Neural crest cell (in vitro differentiated cells): ENCODE results near the genes NUDT13 and ADK.

- PRO-cap = unidirectional peak, plus-strand start at chr10:73110518
Observed at GRCh38 chr10:73109544-73110821, at the start of gene NUDT13. Gene NUDT13, plus strand, starts transcription at chr10:73110455.

- PRO-cap = no peak
Observed at GRCh38 chr10:73131201-73131771, 21.0 kb downstream of the NUDT13 start.

DNA sequence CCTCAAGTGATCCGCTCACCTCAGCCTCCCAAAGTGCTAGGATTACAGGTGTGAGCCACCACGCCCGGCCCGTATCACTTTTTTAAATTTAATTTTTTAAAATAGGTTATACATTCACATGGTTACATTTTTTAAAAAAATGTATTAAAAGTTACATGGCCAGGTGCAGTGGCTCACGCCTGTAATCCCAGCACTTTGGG lies 10.6 kb downstream of the ECD start:
- PRO-cap = no peak

DNA sequence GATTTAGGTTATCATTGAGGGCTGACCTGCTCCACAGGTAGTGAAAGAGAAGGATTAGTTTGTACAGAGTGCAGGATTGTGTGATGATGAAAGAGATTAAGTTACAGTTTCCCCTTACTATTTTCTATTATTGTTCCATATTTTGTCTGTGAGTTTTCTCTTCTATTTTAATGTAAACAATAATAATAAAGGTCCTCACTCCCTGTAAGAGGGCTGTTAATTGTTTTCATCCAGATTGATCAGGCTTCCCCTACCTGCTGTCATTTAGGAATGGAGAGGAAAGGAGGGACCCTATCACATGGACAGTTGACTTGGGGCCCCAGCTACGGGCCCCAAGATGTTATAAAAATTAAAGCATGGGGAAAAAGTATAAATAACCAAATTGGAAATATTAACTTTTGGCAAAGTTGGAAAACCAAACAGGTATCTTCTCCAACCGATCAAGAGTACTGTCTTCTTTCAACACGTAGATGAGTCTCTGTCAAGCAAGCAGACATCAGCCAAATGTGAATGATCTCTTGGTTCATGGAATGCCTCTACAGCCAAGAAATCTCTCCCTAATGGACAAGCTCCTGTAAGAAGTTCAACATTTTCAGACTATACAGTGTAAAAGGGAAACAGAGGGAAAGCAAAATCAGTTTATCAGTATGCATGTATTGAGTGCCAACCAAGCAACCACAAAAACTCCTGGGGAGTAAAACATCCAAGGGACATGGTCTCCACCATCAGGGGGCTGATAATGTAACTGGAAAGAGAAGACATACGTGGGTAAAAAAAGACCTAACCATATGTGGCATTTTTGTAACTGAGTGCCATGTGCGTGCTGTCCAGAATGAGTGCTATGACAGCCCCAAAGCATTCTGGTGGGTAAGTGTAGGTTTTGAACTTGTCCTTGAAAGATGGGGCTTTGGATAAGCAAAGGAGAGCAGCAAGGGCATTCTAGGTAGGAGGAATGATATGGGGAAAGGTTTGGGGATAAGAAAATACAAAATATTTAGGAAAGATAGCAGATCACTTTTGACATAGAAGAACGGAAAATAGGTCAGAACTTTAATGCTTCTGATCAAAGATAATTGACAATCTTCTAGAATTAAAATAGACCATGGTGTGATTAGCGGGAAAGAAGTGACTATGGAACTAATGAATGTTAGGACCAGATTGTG lies 16.7 kb downstream of the DNAJC9 start:
- PRO-cap = no peak

DNA sequence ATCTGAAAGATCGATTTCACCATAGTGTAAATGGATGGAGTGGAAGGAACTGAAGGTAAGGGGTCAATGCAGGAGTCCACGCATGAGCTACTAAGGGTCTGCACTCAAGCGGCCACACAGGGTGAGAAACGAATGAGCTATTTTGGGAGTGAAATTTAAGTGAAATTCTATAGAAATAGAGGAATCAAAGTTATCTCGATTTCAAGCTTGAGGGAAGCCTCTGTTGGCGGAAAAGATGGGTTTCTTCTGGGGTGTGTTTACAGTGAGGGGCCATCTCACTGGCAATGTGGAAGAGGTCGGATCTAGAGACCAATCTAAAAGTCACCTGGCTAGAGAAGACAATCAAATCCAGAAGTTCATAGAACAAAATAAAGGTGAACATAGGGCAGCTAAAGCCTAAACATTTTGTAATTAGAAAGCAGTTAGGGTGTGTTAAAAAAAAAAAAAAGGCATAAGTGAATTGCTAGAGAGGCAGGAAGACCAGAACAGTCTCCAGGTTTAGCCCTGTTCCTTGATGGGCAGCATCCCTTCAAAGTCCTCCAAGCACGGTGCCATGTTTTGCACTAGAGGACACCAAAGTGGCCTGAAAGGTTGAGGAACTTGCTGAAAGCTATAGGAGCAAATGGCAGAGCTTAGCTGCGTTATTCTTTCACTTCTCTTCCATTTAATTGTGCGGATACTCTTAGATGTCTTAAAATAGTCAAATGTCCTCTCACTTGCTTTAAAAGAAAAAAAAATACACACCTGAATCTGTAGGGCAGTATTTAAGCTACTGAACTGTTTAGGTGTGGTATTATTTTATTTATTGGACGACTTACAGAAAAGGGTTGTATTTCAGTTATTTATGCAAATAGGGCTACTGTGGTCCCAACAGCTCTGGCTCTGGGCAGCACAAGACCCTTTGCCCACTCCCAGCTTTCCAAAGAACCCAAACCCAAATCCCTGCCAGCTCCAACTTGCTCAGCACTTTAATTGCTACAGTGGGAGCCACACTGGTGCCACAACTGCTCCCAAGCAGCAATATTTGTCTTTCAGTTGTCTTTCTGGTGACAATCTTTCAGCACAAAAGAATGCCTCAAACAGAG lies 15.2 kb downstream of the DNAJC9 start:
- PRO-cap = no peak

- PRO-cap = no peak
Observed at GRCh38 chr10:73232577-73233351, 14.3 kb downstream of the DNAJC9 start.

DNA sequence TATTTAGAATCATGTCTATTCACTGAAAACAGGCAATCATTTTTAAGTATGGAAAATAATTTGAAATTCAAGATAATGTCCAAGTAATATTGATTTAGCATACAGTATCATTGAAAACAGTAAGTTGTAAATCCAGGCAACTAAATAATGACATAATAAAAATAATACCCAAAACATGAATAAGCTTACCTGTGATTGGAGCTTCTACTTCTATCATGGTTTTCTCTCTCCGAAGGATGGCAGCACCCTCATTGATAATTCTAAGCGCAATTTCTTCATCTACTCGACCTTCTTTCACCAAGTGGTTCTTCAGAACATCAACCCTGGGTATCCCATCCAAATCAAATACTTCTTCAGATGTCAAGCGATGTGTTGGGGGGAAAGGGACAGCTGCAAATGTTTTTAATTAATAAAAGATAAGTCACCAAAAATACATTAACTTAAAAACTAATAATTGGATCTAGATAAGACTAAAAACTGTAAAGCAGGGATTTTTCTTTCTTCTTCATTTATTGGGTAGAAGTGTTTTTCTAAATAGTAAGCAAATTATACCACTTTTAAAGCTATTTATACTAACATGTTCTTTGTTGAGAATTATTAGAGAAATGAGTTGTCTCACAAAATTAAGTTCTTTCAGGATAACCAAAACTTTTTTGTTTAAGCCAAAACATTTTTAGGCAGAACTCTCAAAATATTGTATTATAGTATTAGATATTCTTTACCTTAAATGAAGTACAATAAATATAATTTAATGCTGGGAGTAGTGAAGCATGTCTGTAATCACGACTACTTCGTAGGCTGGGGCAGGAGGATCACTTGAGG lies 16.5 kb downstream of the PPP3CB start:
- PRO-cap = no peak

- PRO-cap = no peak
Observed at GRCh38 chr10:73601388-73602095, 10.4 kb upstream of the USP54 start.

GRCh38 chr10:73671363-73672181 lies 15.7 kb upstream of the SYNPO2L start:
- PRO-cap = no peak

DNA sequence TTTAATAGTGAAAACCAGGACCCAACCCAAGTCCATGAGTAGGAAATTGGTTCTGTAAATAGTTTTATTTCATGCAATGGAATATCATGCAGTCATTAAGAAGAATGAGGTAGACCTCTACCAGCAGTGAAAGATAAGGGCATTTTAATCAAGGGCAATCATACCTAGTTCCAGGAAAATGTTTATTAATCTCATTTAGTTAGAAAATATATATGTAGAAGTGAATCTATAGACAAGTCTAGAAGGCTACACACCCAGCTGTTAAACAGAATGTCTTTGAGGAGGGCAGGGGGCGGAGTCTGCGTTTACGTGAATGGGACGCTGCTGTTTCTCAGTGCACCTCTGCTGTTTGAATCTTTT lies 687 bp upstream of the VCL start:
- PRO-cap = no peak

- PRO-cap = bidirectional peak, plus-strand start at chr10:74151257, minus-strand start at chr10:74151038; bidirectional peak, plus-strand start at chr10:74151574, minus-strand start at chr10:74151517
Observed at GRCh38 chr10:74151128-74152352, at the start of gene ADK. Gene ADK, plus strand, starts transcription at chr10:74151221.

DNA sequence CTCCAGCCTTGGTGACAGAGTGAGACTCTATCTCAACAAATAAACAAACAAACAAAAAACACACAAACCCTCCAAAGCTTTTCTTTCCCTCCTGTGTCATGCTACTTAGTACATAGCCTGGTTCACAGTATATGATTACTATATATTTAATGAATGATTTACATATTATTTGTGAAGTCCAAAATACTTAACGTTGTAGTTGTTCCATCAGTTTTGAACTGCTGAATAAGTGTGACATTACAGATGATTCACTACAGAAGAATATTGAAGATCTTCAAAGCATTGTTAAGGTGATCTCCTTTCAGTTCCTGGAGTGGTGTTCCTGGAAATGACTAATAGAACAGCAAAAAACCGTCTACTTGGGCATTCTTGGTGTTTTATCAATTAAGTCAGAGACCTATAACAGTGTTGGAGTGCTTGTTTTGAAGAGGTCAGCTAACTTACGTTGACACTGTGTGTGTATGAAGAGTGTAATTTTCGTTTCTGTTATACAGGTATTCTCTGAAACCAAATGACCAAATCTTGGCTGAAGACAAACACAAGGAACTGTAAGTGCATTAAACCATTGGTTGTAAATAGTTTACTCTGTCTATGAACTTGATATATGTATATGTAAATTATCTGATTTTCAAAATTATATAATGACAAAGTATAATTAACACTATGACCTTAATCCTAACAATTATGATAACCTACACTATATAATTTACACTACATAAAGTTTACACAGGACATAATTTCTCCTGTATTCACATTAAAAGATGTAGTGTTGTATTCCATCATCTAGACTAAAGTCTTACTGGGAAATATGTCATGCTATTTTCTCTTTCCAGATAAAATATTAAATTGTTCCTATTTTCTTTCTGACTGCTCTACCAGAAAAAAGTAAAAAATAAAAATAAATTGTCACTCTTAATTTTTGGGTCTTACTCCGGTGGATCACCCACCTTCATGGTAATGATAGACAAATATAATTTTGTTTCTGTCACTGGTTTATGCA lies 73.3 kb downstream of the ADK start:
- PRO-cap = no peak

DNA sequence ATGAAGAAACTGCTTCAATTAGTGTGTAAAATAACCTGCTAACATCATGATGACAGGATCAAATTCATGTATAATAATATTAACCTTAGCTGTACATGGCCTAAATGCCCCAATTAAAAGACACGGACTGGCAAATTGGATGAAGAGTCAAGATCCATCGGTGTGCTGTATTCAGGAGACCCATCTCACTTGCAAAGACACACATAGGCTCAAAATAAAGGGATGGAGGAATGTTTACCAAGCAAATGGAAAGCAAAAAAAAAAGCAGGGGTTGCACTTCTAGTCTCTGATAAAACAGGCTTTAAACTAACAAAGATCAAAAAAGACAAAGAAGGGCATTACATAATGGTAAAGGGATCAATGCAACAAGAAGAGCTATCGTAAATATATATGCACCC lies 198.5 kb downstream of the ADK start:
- PRO-cap = no peak

GRCh38 chr10:74923723-74924187 lies 97.4 kb downstream of the KAT6B start:
- PRO-cap = no peak

GRCh38 chr10:74981620-74982097 lies 91.8 kb downstream of the DUSP29 start:
- PRO-cap = no peak

- PRO-cap = no peak
Observed at GRCh38 chr10:75007631-75008340, 65.7 kb downstream of the DUSP29 start.

DNA sequence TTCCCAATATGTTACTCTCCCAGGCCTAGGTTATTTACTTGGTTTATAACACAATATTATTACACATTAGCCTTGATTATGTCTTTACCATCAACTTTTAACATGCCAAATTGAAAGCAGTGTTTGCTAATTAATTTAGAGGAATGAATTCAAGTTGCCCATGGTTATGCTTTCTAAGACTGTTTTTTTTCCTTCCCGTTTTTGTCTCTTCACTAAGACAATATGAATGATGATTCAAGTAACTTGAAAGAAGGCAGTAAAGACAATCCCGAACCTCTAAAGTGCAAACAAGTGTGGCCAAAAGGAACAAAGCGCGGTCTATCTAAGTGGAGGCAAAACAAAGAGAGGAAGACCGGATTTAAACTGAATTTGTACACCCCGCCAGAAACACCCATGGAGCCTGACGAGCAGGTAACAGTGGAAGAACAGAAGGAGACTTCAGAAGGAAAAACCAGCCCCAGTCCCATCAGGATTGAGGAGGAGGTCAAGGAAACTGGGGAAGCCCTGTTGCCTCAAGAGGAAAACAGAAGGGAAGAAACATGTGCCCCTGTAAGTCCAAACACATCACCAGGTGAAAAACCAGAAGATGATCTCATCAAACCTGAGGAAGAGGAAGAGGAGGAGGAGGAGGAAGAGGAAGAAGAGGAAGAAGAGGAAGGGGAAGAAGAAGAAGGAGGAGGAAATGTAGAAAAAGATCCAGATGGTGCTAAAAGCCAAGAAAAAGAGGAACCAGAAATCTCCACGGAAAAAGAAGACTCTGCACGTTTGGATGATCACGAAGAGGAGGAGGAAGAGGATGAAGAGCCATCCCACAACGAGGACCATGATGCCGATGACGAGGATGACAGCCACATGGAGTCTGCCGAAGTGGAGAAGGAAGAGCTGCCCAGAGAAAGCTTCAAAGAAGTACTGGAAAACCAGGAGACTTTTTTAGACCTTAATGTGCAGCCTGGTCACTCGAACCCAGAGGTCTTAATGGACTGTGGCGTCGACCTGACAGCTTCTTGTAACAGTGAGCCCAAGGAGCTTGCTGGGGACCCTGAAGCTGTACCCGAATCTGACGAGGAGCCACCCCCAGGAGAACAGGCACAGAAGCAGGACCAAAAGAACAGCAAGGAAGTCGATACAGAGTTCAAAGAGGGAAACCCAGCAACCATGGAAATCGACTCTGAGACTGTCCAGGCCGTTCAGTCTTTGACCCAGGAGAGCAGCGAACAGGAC lies 44.8 kb downstream of the DUSP29 start:
- PRO-cap = no peak

DNA sequence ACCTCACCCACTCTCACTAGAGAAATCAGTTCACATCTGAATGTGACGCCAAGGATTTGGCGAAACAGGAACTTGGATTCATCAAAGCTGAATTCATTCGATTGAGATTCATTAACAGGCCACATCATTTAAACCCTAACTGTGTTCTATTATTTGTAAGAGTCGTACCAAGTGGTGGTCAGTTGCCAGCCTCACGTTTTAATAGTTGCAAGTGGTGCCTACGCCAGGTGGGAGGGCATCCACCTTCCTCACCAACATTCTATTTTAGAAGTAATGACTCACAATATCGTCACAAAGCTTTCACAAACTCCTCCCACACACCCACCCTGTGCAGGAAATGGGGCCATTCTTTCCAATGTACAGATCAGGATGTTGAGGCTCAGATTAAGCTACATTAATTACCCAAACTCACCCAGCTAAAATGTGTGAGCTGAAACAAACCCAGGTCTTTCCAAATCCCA lies 39.4 kb downstream of the DUSP29 start:
- PRO-cap = no peak

DNA sequence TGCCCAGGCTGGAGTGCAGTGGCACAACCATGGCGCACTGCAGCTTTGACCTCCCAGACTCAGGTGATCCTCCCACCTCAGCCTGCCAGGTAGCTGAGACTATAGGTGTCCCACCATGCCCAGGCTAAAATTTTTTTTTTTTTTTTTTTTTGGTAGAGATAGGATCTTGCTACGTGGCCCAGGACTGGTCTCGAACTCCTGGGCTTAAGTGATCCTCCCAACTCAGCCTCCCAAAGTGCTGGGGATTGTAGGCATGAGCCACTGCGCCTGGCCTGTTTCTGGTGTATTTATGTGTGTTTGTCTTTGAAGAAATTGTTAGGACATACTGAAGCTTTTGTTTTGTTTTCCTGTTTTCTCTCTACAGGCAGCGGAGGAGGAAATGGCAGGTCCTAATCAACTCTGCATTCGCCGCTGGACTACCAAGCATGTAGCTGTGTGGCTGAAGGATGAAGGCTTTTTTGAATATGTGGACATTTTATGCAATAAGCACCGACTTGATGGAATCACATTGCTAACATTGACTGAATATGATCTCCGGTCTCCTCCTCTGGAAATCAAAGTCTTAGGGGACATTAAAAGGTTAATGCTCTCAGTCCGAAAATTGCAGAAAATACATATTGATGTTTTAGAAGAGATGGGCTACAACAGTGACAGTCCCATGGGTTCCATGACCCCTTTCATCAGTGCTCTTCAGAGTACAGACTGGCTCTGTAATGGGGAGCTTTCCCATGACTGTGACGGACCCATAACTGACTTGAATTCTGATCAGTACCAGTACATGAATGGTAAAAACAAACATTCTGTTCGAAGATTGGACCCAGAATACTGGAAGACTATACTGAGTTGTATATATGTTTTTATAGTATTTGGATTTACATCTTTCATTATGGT lies 38.9 kb downstream of the SAMD8 start:
- PRO-cap = no peak

GRCh38 chr10:75195195-75195768 lies 15.3 kb upstream of the VDAC2 start:
- PRO-cap = no peak